Gastrocnemius medialis (tissue), 3 donors: Measurements from ENCODE around the gene GRIK4.

DNA sequence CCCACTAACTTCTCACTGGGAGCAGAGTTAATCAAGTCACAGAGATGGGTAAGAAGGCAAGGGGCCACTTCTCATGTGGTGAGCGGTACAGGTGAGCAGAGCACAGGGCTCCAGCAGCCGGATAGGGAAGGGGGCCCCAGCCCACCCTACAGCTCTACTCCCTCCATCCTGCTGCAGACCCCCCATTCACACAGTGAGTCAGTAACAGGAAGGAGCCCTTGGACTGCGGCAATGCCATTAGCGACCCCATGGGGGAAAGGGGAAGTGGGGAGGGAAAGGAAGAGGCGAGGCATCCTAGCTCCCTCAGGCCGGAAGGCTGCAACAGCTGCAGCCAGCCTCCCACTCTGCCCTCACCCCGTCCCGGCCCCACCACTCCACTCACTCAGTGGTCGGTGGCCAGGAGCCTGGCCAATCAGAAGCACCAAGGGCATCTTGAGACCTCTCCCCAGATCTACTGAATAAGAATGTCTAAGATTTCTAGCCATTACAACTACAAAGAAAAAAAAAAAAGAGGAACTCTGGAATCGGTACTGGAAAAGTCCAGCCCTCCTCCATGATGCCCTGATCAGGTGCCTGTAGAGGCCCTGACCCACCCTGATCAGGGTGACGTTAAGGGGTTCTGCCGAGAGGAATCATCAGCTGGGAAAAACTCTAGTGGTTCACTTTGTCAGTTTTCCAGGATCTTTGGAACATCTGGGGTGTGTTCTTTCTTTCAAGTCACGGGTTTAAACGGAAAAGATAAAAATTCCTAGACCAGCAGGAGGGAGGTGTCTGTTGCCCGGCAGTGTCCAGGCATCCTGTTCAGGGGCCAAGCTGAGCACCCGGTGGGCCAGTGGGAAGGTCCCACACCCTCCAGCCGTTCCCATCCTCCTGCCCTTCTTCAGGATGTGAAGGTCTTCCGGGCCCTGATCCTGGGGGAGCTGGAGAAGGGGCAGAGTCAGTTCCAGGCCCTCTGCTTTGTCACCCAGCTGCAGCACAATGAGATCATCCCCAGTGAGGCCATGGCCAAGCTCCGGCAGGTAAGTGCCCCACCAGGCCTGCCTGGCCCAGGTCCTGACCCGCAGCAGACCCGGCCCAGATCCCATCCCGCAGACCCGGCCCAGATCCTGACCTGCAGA is 14.3 kb downstream of the OAF start:
- PRO-cap = unidirectional peak, plus-strand start at position 770 of the sequence
- RAMPAGE, long total RNA, 3 experiments = no peak in any of the 3 experiments

- PRO-cap = no peak
- RAMPAGE, long total RNA, 3 experiments = no peak in any of the 3 experiments
Measured at GRCh38 chr11:120271505-120272042, 31.6 kb downstream of the POU2F3 start.

GRCh38 chr11:120301834-120302663 is 23.1 kb upstream of the TLCD5 start:
- PRO-cap = no peak
- RAMPAGE, long total RNA, 3 experiments = no peak in any of the 3 experiments

GRCh38 chr11:120325943-120326231 is 788 bp downstream of the TLCD5 start:
- PRO-cap = no peak
- RAMPAGE, long total RNA, 3 experiments = no peak in any of the 3 experiments

DNA sequence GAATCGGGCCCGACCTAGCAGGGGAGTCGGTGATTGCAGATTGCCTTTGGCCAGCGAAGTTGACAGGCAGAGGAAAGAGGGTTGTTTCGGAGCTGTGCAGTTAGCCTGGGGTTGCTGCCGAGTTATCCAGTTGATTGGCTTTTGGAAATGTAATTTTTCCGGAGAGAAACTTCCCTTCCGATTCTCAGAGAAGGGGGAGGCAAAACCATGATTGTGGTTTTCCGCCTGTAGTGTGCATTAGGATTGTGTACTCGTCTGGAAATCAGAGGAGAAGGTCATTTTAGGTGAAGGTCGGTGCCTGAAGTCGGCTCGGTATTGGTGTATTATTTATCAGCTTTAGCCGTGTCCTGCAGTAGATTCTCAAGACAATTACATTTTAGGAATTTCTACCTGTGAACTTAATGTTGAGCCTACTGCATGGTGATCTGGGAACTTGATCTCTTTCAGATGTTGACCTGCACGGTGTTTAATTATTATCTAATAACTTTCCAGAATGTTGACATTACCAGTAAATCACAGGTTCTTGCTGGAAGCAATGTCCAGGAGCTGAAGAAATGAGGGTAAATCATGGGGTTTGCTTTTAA is 1.2 kb downstream of the ARHGEF12 start:
- PRO-cap = no peak
- RAMPAGE, long total RNA, 3 experiments = no peak in any of the 3 experiments

DNA sequence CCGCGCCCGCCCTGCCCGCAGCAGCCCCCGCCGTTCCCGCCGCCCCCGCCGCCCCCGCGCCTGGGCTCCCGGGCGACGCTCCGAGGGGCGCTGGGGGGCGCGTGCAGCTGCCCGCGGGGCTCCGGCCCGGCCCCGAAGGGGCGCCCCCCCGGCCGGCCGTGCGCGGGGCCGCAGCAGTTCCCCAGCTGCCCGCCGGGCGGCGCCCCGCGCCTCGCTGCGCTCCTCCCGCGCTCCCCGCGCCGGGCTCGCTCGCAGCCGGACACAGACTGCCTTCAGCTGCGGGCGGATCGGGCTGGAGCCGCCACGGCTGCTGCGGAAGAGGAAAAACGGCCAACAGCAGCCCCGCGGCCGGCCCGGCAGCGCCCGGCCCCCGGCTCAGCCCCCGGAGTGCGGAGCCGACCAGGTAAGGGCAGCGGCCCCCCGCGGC is at the start of gene GRIK4:
Gene GRIK4 (plus strand): TSS at position 264 of the 427 bp plus-strand sequence.
- PRO-cap = no peak
- RAMPAGE, long total RNA, 3 experiments = no peak in any of the 3 experiments

DNA sequence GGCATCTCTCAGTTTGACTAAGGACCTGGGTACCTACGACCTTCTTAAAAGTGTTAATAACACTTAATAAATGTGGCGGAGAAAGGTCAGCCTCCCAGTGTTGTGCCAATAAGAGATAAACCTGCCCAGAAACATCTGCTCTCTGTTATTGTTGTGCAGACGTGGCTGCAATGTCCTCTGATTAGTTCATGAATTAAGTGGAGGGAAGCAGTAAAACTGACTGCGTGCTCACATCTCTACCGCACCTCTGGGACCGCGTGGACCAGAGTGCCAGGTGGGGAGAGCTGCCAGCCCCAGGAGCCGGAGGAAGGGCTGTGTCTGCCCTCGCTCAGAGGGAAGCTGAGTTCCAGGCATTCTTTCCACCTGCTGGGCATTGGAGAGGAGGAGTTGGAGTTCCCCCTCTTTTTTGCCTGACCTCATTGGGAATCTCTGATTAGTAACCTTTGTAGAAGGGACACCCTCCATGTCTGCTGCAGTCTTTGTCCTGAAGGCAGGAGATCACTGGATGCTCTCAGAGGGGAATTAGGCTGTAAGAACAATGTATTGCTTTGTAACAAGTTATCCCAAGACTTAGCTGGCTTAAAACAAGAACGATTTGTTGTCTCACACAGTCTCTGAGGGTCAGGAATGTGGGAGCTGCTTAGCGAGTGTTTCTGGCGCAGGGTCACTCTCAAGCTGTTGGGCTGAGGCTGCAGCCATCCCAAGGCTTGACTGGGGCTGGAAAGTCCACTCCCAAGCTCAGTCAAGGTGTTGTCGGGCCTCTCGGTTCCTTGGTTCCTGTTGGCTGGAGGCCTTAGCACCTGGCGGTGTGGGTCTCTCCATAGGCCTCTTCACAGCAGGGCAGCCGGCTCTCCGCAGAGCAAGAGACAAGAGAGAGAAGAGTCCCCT is 247.7 kb upstream of the TBCEL start:
- PRO-cap = no peak
- RAMPAGE, long total RNA, 3 experiments = no peak in any of the 3 experiments

GRCh38 chr11:121035300-121035839 is 11.5 kb downstream of the TBCEL start:
- PRO-cap = no peak
- RAMPAGE, long total RNA, 3 experiments = no peak in any of the 3 experiments

DNA sequence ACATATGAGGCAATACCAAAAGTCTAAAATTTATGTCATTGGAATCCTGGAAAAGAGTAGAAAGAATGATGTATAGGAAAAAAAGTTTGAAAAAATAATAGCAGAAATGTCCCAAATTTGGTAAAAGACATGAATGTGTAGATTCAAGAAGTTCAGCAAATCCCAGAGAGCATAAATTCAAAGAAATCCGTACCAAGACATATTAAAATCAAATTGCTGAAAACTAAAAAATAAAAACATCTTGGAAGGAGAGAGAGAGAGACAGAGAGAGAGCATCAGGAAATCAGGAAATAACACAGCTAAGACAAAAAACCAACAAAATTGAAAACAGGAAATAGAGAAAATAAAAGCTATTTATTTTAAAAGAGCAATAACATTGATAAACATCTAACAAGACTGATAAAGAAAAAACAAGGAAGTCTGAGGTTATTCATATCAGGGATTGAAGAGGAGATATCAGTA is 74.4 kb upstream of the SORL1 start:
- PRO-cap = no peak
- RAMPAGE, long total RNA, 3 experiments = no peak in any of the 3 experiments

DNA sequence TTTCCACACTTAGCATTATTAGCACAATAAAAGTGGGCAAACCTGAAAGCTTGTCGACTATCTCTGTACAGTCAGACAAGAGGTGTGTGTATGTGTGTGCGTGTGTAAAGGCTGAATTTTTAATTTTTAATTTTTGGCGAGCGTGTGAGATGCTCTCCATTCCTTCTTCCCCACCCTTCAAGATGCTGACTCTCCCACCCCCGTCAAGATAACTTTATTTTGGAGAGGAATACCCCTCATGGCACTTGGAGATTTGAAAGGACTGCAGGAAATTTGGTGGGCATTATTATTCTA is 857 bp downstream of the SORL1 start:
- PRO-cap = no peak
- RAMPAGE, long total RNA, 3 experiments = no peak in any of the 3 experiments

DNA sequence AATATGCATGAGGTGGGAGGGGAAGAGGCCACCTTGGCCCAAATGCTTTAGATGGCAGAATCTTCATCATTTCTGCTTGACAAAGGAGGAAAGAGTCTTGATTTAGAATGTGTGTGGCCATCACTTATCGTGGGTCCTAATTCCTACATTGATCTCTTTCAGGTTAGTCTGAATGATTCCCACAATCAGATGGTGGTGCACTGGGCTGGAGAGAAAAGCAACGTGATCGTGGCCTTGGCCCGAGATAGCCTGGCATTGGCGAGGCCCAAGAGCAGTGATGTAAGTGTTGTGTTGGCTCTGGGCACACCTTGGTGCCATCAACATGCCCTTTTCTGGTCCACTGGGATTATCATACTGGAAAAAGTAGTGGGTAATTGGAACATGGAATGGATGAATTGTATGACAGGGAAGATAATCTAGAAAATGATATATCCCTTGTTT is 17.8 kb downstream of the SORL1 start:
- PRO-cap = no peak
- RAMPAGE, long total RNA, 3 experiments = no peak in any of the 3 experiments

DNA sequence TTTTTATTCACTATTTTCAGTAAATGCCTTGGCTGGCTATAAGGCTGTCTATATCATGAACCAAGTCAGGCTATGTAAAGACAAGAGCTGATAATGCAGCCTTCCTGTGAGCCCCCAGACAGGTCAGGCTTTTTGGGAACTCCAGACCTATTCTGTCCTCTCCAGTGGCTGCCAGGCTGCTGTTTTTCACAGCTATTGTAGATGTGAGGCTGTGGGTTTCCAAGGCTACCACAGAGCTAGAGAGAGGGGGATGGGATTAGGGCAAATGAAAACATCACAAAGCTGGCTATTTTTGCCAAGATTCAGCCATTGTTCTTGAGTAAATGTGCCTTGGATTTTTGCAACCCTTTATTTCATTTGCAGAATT is 56.3 kb downstream of the SORL1 start:
- PRO-cap = no peak
- RAMPAGE, long total RNA, 3 experiments = no peak in any of the 3 experiments

GRCh38 chr11:121589092-121589445 is 137.0 kb downstream of the SORL1 start:
- PRO-cap = no peak
- RAMPAGE, long total RNA, 3 experiments = no peak in any of the 3 experiments

DNA sequence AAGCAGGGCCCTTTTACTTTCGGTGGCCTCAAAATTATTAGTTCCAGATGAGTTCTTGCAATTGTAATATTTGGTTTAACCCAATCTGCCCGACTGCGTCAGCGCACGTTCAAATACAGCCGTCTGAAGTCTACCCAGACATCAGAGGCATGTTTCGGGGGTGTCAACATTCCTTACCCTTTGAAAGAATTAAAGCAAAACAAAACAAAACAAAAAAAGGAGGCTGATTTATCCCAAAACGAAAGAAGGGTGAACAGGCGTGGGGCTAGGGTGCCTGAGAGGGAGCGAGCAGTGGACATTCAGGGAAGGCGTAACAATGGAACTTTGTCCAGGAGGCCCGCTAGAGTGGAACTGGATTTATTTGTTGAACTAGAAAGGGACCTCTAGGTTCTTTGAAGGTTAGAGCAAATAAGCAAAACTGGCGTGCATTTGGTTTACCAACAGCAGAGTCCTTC is 204.1 kb downstream of the SORL1 start:
- PRO-cap = no peak
- RAMPAGE, long total RNA, 3 experiments = no peak in any of the 3 experiments

GRCh38 chr11:121827145-121827345 is 289.0 kb downstream of the BLID start:
- PRO-cap = no peak
- RAMPAGE, long total RNA, 3 experiments = no peak in any of the 3 experiments

DNA sequence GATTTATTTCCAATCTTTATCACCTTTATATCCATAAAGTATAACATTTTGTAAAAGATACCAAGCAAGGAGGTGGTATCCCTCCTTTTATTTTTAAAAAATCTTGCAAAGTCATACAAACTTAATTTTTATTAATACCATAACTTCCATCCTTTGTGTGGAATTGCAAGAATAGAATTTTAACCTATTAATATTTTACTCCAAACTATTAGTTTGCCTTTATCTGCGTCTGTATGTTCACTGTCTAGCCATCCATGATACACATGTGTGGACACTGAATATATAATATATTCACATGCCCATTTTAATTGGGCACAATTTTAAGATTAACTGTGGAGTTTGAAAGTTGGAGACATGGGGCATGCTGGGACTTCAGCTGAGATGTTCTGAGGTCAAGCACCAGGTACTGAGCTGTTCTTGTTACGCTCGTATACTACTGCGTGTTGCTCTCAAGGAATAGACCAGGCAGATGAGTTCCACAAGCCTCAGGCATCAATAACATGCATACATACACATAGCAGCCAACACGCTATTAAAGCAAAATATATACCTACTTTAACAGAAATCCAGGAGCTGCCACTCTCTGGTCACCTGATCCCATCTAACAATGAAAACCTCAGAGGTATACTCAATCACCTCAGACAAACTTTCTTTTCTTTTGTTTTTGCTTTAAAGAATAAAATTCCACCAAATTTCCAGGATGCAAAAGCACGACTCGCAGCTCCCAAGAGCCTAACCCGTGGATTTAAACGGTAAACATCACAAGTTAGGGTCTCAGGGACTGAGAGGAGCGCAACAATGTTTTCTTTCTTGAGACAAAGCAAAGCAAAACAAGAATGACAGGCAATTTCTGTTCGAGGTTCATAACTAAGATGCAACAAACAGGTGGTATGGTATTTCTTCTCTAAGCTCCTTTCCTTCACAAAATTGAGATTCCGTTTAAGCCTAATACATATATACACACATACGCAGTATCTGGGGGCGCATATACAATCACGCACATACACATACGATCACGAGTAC is 16.7 kb downstream of the BLID start:
- PRO-cap = bidirectional peak, plus-strand start at position 431 of the sequence, minus-strand start at position 388 of the sequence
- RAMPAGE, long total RNA, 3 experiments = no peak in any of the 3 experiments

DNA sequence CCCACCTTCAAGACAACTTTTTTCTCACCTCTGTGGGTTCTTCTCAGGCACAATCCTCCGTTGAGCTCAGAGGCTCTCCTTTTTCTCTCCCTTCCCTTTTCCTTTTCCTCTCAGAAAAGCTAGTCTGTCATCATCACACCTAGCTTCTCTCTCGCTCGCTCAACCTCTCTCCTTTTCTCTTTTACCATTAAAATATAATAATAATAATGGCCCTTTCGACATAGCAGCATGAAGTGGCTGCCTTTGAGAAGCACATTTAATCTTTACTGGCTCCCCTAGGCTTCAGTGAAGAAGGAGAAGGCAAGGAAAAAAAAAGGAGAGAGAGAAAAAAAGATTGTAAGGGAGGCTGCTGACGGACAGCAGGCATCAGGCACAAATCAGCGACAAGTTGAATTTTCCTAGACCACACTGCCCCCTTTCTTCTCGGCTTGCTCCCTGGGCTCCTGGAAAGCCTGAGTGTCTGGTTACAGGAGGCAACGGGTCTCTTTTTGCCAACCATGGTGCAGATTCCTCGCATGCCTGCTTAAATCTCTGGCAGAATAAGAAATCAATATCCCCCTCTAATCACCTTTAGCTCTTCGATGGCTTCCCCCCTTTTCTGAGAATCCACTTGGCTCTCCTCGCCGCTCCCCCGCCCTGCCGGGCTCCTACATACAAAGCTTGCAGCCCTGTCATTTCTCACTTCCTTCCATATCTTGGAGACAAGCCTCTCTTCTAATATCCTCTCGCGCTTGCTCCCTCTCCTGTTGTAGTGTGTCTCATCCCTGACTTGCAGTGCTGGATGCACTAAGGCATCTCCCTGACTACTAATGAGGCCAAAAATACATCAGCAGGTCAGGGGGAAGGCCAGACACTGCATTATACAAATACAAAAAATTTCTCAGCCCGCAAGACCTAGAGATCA is 14.3 kb downstream of the BLID start:
- PRO-cap = unidirectional peak, minus-strand start at position 390 of the sequence
- RAMPAGE, long total RNA, 3 experiments = start-site peak on the minus strand in 3 of 3 experiments, centred at positions 276 to 325 of the sequence, 16 to 33 reads per replicate

GRCh38 chr11:122205324-122205924 is 89.4 kb upstream of the BLID start:
- PRO-cap = no peak
- RAMPAGE, long total RNA, 3 experiments = no peak in any of the 3 experiments

DNA sequence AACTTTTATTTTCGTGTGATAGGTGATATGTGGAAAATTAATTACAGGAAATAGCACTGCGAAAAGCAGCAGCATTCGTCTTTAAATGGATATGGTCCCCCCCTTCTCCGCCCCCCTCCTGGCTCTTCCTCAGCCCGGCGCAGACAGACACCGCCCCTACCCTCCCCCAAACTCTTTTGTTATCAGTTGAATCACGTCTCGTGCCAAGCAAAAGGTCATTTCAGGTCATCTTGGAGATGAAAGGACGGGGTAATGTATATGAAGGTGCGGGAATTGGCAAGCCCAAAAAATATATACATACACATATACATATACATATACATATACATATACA is 214.7 kb upstream of the UBASH3B start:
- PRO-cap = no peak
- RAMPAGE, long total RNA, 3 experiments = no peak in any of the 3 experiments

GRCh38 chr11:122441176-122442092 is 214.1 kb upstream of the UBASH3B start:
- PRO-cap = no peak
- RAMPAGE, long total RNA, 3 experiments = no peak in any of the 3 experiments